Mesangial cell (primary cell): Measurements from ENCODE around the gene PLPP7.

GRCh38 chr9:130872337-130873656, 23.8 kb downstream of the QRFP start:
- RAMPAGE, long total RNA = no peak

- RAMPAGE, long total RNA = no peak
Measured at GRCh38 chr9:130874804-130875134, 21.8 kb downstream of the QRFP start.

- RAMPAGE, long total RNA = no peak
Measured at GRCh38 chr9:131082711-131083247, 13.6 kb upstream of the AIF1L start.

DNA sequence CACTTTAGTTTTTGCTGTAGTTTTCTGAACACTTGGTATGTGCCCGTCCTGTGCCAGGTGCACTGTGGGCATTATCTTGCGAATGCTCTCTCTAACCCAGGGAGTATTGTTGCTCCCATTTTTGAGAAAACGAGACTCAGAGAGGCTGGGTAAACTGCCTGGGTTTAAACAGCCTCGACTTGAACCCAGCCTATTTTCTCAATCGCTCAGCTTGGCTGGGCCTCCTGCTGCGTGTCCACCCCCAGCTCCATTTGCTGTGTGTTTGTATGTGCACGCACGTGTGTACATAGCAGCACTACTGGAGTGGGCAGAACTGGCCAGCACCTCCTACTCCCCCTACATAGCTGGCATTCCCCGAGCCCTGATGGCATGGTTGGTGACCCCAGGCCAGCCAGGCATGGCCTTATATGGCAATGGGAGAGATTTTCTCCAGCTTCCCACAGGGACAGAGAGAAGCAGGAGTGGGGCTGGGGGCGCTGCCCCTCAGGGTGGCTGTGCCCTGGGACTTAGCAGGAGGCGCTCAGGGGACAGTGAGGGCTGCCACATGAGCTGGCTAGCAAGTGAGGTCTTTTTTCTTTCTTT, 4.1 kb downstream of the AIF1L start:
- RAMPAGE, long total RNA = no peak

- RAMPAGE, long total RNA = no peak
Measured at GRCh38 chr9:131143390-131144005, 18.1 kb downstream of the NUP214 start.

DNA sequence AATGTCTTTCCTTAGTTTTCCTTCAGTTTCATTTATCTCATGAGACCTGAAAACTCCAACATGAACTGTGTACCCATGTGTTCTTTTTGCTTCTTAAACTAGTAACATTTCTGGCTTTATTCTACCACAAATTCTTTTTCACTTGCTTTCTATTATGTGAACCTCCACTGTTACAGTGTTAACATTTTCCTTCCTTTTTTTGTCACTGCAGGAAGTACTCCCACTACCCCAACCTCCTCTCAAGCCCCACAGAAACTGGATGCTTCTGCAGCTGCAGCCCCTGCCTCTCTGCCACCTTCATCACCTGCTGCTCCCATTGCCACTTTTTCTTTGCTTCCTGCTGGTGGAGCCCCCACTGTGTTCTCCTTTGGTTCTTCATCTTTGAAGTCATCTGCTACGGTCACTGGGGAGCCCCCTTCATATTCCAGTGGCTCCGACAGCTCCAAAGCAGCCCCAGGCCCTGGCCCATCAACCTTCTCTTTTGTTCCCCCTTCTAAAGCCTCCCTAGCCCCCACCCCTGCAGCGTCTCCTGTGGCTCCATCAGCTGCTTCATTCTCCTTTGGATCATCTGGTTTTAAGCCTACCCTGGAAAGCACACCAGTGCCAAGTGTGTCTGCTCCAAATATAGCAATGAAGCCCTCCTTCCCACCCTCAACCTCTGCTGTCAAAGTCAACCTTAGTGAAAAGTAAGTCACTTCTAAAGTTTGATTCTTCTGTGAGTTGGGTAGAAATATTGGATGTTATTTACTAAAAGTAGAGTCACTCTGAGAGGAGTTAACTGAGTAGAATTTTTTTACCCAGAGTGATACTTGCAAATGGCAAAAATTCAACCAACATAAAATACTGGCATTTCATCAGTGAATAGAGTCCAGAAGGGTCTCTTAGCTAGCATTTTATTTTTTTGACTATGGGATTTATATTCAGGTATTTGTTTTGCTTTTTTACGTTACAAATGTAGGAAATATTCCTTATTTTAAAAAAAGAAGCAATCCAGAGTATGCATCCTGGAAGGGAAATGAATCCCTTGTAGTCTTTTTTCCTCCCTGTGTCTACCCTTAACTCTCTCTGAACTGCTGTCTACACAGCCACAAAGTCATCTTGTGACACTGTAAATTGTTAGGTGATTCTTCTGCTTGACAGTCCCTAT, 19.1 kb downstream of the NUP214 start:
- RAMPAGE, long total RNA = no peak

DNA sequence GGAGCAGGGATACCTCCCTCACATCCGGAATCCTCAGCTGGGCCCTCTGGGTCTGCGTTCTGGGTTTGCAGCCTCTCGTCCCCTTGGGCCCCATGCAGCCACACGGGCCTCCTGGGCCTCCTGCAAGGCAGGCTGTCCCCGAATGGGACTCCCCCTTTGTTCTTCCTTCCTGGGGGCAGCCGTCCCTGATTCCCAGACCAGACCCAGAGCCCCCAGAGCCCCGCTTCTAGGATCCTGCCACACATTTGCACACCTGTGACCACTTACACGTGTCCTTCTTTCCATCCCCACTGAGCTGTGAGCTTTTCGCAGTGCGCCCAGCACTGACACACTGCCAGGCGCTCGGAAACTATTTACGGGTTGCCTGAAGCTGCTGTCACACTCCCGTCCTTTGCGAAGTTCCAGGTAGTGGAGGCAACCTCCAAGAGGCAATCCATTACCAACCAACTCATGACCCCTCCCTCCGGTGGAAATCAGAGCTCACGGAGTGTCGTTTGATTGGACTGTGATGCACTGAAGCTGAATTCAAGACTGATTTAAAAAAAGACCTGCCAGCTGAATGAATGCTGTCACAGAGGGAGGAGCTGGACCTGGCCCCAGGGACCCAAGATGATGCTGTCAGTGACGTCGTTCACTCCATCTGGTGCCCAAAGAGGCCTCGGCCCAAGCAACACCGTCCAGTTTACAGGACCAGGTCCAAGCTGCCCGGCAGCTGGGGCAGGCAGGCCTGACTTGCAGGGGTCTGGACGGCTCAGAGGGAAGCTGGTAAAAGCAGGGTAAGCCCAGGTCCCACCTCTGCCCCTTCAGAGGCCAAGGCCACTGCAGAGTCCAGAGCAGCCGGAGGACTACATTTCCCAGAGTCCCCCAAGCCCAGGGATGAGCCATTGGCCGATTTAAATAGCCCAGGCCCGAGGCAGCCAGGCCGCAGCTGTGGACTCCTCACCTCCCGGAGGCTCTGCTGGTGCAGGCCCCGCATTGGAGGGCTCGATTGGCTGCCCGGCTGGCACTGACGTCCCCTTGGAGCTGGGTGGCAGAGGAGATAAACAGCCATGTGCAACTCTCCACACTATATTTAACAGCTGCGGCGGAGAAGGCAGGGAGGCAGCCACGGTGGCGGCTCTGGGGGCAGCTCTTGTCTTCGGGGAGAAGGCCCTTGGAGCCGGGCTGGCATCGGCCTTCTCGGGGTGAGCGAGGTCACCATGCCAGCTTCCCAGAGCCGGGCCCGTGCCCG, at the start of gene PLPP7:
Gene PLPP7 (plus strand): TSS at position 925 of the 1,231 bp plus-strand sequence.
- RAMPAGE, long total RNA = start-site peak on the plus strand centred at position 939 of the sequence, 79 bp wide, 28 reads

- RAMPAGE, long total RNA = no peak
Measured at GRCh38 chr9:131310720-131311200, 21.2 kb downstream of the PLPP7 start.

DNA sequence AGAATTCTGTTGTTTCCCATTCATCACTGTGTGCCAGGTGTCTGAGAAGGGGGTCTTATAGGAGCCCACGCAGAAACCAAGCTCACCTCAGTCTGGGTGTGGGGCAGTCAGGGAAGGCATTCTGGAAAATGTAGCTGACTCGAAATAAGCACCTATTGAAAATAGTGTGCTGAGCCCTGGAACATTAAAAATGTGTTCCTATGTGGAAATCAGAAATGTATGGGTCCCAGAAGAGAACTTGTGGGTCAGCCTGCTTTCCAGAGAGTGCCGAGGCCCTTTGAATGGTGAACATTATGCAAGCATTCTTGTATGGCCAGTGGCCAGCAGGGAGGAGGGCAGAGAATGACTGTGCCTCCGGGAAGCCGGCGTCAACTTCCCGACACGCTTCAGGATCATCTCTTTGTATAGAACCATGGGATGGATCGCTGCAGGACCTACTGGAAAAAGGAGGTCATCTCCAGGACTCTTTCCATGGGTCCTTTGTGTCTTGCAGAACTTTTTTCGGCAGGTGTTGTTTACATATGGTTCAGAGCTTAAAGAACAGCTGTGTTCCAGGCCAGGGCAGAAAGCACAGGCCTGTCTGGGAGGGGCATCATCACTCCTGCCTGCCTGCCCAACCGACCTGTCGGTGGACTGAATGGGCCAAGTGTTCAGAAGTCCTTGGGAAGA, 8.8 kb downstream of the PRRC2B start:
- RAMPAGE, long total RNA = no peak

- RAMPAGE, long total RNA = no peak
Measured at GRCh38 chr9:131403349-131403822, 9.5 kb downstream of the PRRC2B start.

- RAMPAGE, long total RNA = no peak
Measured at GRCh38 chr9:131418156-131418823, 24.4 kb downstream of the PRRC2B start.

GRCh38 chr9:131454963-131455245, 47.8 kb upstream of the POMT1 start:
- RAMPAGE, long total RNA = no peak

DNA sequence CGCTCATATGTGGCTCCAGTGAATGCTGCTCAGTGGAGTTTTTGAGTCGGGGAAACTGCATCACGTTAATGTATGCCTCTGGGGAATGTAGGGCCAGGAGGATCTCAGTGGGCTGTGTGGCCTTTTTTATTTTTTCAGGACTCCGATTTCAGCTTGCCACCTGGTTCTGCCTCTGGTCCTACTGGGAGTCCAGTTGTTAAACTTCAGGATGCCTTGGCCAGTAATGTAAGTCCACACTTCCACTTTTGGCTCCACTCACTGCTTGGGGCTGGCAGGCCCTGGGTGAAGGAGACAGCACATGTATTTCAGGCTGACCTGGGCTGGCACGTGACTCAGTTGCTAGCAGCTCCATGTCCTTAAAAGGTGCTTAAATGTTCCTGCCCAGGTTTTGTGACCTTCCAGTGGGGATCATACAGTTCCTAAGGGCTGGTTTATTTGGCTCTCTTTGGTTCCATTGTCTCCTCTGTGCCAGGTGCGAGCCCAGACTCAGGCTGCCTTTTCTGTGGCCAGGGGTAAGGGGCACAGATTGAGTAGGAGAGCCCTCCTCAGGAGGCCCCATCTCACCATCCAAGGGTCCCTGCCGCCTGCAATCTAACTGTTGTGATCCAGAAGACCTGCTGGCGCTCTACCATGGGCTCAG, 19.4 kb upstream of the POMT1 start:
- RAMPAGE, long total RNA = no peak

GRCh38 chr9:131553752-131554258, 8.5 kb downstream of the PRRT1B start:
- RAMPAGE, long total RNA = no peak

DNA sequence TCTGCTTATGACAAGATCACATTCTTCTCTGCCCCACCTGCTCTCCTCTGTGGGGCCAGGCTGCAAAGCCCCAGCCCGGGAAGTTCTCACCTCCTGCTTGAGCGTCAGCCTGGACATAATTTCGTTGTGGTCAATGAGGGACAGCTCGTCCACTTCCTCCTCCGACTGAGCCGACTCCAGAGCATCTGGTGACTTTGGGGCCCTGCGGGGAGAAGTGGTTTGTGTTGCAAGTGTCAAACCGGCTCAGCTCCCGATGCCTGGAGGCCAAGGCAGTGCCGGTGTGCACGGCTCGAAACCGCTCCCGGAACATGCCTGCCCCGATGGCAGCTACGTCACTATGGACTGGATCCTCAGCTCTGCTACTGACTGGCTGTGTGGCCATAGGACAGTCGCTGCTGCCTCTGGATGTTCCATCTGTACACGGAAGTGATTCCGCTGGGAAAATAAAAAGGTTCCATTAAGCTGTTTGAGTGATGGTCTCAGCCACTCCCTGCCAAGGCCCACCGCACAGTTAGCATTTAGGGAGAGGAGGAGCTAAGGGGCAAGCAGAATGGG, 52.9 kb downstream of the PRRT1B start:
- RAMPAGE, long total RNA = no peak

GRCh38 chr9:131649720-131650652, 89.9 kb downstream of the RAPGEF1 start:
- RAMPAGE, long total RNA = no peak

DNA sequence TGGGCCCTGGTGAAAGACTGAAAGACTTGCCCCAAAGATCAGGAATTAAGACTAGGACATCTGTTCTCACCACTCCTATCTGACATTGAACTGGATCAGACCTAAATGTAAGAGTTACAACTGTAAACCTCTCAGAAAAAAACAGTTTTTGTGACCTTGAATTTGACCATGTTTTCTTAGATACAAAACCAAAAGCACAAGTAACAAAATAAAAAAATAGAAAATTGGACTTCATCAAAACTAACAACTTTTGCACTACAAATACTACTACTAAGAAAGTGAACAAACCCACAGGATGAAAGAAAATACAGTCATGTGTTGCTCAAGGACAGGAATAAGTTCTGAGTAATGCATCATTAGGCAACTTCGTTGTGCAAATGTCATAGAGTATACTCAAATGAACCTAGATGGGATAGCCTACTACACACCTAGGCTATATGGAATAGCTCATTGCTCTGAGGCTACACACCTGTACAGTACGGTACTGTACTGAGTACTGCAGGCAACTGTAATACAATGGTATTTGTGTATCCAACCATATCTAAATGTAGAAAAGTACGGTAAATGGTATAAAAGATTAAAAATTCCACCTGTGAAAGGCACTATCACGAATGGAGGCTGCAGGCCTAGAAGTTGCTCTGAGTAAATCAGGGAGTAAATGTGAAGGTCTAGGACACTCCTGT, 88.3 kb downstream of the RAPGEF1 start:
- RAMPAGE, long total RNA = no peak

DNA sequence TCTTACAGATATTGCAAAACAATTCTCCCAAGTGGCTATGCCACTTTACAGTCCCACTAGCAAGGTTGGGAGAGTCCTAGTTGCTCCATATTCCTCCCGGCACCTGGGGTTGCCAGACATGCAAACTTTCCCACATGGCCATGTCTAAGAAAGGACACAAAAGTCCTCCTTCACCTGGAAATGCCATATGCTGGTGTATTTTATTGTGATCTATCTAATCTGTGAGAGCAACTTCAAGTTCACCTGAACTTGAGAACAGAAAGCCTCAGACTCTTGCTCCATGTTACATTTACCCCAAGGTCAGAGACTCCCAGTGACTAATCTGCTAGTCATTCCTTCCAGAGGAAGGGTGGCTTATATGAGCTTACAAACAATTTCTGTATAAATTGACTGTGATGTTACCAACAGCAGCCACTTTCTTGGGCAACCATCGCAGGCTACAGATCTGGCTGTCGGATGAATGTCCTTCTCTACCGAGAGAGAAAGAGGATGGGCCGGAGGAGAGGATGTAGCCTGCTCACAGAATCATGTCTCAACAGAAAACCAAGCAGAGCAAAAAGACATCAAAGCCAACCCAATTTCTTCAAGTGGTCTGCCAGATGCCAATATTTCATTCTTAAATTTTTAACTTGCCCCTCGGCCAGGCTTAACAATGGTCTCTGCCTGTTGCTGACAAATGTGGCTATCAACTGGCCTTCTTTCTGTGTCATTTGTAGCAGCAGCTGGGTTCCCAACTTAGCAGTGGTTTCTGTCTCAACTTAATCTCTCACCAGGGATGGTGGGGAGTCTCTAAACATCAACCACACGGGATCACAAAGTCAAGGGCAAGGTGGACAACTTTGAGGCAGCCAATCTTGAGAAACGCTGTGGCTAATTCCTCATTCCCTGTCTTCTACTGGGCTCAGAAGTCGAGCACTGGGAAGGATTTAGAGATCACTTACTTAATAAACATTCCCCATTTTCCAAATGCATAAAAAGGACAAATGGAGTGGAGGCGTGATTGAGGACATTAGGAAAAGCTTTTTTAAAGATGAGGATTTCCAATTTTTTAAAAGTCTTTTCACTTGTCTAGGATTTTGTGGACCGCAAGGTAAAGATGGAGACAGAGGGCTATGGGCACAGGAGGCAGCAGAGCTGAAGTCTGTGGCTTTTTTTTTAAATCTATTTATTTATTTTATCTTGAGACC, 81.3 kb downstream of the RAPGEF1 start:
- RAMPAGE, long total RNA = no peak

- RAMPAGE, long total RNA = no peak
Measured at GRCh38 chr9:131824279-131824478, 84.3 kb upstream of the RAPGEF1 start.

GRCh38 chr9:132059142-132059831, 20.4 kb downstream of the MED27 start:
- RAMPAGE, long total RNA = no peak